SEM (cell line): Measurements from ENCODE around the gene ZMIZ1.

DNA sequence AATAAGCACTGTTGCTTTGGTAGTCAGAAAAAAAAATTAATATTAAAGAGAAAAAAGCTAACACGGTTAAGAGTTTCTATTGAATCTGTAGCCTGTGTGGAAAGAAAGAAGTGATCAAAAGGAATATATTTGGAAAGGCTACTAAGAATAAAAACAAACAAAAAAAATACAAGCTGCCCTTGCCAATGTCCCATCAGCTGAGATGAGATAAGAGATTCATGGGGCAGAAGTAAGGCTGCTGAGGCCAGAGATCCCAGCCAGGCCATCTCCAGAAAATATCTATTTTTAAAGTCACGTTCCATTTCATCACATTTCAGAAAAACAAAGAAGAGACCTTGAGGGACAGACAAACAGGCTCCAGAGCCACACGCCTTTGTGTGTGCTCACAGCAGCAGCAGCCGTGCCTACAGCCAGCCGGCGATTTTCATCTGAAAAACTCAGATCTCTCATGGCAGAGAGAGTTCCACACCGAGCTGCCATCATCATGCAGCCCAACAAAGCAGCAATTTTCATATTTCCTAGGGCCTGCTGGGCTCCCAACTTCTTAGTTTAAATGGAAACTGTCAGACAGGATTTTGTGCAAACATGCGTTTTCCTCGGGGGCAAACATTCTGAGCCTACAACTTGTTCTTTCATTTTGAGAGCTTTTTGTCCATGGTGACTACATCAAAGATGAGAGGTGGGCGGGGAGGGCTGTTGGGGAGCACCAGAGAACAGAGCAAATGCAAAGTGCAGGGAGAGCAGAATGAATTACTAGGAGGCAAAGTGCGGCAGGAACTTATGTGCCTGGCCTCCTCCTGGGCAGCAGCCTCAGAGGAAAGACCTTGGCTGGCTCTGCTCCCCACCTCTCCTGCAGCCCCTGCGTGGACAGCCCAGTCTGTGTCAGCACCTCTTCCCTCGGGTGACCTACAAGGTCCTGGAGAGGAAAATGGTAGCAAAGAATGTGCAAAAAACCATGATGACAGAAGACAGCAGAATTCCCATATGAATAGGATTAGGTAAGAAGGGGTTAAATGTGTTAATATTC is 38.8 kb downstream of the DLG5 start:
- PRO-cap: no peak

- PRO-cap: no peak
Observed at GRCh38 chr10:77910185-77910646, 16.3 kb downstream of the DLG5 start.

GRCh38 chr10:77925183-77925898 is 1.2 kb downstream of the DLG5 start:
- PRO-cap: no peak

DNA sequence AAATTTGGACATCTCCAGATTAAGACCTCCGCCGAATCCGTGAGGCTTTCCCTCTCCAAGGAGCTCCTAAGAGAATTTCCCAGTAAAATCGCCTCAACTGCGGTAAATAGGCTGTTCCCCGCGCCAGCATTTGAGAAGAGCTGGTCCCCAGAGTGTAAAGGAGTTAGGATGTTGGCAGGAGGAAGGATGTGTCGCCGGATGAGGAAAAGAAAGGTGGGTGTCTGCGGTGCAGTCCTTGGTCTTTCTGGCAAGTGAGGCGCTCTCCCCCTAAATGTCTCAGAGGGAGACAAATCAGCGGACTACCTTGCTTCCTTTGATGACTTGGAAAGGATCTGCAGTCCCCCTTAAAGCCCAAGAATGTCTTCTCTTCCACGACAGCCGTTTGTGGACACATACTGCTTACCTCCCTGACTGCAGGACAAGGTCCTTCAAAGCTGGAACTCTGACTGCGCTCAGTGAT is 885 bp upstream of the DLG5 start:
- PRO-cap: no peak

- PRO-cap: no peak
Observed at GRCh38 chr10:78036981-78038107, 3.7 kb downstream of the RPS24 start.

DNA sequence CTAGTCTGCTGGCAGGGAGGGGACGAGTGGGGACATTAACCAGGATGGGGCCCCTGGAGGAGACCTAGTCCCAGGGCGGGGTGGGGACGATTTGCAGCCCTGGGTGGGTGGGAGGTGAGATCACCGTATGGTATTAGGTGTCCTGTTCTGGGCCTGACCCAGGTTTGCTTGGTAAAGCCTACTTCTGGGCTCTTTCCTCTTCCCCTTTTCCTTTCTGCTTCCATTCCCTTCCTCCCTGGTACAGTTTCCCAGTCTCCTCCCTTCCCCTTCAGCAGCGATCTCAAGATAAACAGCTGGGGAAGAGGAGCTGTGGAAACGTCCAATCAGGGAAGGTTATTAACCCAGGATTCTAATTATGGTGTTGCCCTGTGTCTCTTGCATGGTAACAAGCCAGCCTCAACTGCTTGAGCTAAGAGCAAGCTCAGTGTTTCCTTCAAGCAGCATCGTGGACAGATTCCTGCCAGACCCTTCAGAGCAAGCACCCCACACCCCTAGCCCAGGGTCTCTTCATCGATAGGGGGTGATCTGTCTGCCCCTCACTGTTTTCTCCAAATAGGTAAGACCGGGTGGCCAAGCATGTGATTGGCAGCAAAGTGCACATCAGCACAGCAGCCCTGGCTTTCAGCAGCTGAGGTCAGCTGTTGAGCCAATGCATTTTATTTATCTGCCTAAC is 233.4 kb downstream of the RPS24 start:
- PRO-cap: no peak

DNA sequence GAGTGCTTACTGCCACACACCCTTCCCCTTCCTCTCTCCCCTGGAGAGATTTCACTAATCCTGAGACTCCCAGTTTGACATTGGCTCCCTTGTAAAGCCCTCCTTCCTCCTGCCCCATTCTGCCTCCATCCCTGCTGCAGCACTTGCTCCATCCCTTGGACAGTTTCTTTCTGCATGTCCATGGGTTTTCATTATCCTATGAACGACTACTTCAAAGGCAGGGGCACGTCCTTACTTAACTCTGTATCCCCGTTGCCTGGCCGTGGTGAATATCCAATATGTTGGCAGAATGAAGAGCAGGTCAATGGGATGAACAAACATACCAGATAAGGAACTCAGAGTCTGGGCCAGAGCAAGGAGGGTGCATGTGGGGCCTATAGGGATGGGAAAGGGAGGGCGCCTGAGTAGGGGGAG is 255.0 kb upstream of the ZMIZ1 start:
- PRO-cap: no peak

- PRO-cap: no peak
Observed at GRCh38 chr10:78934327-78934841, 134.4 kb upstream of the ZMIZ1 start.

DNA sequence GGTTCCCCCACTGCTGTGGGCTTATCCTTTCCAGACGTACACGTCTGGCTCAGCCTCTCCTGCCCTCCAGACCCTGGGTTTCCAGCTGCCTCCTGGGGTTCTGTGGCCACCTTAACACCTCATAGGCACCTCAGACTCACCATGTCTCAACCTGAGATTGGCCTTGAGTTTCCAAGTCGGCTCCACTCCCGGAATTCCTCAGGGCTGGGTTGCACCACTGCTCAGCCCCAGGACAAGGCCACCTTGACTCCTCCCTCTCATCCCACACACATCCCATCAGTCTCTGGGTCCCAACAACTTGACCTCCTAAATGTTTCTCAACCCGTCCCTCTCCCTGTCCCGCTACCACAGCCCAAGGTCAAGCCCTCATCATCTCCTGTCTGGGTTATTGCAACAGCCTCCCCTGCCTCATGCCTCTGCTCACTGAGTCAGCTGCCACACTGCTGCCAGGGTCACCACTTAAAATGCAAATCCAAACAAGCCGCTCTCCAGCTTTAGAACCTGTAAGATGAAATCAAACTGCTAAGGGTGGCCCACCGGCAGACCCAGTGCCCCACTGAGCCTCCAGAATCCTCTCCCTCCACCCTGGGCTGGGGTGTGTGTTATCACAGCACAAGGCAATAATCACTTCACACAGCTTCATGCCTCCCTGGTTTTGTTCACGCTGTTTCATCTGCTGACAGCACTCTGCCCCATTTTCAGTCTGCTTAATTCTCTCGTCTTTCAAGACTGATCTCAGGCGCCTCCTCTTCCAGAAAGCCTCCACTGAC is 90.9 kb upstream of the ZMIZ1 start:
- PRO-cap: no peak

GRCh38 chr10:79003114-79004077 is 65.4 kb upstream of the ZMIZ1 start:
- PRO-cap: no peak

DNA sequence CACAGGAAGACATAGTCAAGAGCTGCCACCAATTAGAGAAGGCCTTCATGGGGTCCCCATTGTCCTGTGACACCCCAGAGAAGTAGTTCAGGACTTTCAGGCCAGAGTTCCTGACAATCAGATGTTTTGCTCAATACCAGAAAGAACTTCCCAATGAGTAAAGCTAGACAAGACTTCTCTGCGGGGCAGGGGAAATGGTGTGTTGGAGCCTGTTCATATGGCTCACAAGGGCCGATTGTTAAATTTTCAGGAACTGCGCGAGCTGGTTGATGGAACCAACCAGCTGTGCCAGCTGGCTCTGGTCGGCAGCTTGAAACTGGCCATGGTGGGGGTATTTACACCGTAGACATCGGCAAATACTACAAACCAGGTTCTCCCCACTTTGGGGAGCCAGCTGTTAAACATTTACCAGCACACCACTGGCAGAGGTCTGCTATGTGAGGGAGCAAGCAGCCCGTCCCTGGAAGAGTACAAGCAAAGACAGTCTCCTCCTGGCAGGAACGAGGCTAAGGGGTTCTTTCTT is 9.0 kb upstream of the ZMIZ1 start:
- PRO-cap: no peak

DNA sequence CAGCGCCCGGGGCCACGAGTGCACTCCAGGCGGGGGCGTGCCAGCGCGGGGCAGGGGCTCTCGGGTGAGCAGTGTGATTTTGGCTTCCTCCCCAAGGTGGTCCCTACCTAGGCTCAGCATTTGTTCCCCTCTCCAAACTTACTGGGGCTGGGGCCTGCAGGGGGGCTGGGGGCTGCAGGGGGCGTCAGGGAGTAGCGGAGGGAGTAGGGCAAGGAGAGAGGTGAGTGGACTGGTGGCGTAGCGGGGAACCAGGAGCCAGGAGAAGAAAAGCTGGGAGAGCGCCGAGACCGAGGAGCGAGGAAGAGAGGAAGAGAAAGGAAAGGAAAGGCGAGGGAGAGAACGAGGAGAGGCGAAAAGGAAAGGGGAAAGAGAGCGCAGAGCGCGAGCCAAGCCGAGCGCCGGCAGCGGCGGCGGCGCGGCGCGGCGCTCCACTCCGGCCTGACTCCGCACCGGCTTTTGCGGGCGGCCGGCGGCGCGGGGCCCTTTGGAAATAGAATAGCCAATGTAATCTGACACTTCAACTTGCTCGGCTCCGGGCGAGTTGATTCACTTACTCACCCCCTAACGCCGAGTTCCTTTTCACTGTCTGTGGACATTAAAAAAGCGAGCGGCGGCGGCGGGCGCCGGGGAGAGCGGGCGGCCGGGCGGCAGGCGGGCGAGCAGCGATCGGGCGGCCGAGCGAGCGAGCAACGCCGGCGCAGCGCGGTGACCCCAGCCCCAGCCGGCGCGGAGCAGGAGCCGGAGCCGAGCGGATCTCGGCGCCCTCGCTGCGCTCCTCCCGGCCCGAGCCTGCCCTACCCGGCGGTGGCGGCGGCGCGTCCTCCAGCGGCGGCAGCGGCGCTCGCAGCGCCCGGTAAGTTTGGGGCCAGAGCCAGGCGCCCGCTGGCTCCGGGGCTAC is at the start of gene ZMIZ1:
ZMIZ1 (plus strand) TSS at position 549 of the 898 bp plus-strand sequence.
- PRO-cap: unidirectional peak, plus-strand start at position 582 of the sequence

- PRO-cap: unidirectional peak, minus-strand start at chr10:79069529
Observed at GRCh38 chr10:79069316-79069833, 609 bp downstream of the ZMIZ1 start.

DNA sequence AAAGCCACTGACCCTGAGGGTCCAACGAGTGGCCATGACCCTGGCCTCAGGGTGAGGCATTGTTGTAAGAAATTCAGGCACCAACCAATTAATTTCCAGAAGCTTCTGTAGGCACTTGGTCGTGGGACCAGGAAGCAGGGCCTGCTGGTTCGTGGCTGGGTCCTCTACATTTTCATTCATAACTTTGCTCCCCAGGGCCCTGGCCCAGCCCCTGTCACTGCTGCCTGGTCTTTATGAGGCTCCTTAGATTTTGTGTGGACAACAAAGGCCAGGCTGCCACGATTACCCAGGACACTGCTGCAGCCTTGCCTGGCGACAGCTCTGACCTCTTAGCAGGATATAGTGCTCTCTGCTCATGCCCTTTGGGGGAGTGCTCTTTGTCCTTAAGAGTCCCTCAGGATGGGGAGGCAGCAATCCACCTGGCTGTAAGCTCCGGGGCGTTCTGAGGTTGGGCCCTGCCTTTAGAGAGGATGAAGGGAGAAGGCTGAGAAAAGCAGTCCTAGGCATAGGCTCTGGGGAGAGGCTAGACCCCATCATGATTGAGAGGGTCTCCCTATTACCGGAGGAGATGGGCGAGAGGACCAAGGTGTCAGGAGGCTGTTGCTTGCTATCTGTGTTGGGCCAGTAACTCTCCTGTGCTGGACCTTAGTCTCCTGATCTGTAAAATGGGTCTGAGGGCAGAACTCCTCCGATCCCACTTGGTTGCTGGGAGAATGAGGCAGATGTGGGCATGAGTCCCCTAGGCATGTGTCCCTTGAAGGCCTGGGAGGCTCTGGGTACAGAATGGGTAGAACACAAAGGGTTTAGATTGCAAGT is 4.0 kb downstream of the ZMIZ1 start:
- PRO-cap: no peak

GRCh38 chr10:79098706-79099332 is 30.1 kb downstream of the ZMIZ1 start:
- PRO-cap: no peak

DNA sequence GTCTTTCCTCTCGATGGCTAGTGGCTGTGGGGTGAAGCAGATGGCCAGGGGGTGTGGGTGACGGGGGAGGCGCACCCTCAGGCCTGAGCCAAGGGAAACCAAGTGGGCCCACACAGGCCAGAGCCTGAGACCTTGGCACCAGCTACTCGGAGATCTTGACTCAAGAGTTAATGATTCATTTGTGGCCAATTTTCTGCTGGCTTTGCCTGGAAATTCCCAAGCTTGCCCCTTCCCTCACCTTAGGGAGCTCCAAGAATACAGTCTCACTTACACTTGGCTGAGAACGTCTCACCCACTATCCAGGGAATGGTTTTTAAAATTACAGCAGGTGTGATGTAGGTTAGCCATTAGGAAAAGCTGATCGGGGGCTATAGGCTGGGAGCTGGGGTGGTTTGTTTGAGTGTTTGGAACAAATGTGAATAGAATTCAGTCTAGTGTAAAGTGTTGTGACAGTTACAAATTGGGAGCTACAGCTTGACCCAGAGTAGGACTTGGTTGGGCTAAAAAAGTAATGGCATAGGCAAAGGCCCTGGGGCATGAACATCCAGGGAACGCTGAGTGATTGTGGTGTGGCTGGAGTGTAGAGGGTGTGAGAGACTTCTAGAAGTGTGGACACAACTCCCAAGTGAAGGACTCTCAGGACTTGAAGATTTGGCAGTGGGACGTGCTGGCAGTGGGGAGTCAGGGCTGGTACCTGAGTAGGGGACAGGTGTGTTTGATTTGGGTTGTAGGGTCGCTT is 42.9 kb downstream of the ZMIZ1 start:
- PRO-cap: no peak

GRCh38 chr10:79141519-79142745 is 73.2 kb downstream of the ZMIZ1 start:
- PRO-cap: no peak

GRCh38 chr10:79149274-79149539 is 80.4 kb downstream of the ZMIZ1 start:
- PRO-cap: no peak

DNA sequence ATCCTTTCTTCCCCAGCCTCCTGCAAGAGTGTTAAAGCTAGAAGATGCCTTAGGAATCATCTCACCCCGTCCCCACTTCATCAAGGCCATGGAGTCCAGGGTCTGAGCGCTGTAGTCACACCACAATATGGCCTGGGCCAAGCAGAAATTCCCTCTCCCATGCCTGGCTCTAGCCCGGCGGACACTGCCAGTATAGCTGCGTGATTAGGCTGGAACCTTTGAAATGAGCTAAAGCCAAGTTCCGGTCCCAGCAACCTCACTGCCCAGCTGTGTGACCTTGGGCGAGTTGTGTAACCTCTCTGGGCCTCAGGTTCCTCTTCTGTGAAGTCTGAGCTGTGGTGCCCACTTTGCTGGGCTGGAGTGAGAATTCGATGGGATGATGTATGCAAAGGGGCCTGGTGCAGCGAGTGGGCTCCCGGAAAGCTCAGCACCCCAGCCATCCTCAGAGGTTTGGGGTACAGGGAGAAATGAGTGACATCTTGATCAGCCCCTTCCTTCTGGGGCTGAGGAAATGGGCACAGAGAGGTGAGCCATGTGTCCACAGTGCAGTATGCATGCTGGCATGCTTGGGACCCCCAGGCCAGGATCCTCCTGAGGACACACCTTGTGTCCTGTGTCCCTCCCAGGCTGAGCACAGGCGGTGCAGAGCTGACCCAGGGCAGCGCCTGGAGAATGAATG is 118.5 kb downstream of the ZMIZ1 start:
- PRO-cap: no peak

DNA sequence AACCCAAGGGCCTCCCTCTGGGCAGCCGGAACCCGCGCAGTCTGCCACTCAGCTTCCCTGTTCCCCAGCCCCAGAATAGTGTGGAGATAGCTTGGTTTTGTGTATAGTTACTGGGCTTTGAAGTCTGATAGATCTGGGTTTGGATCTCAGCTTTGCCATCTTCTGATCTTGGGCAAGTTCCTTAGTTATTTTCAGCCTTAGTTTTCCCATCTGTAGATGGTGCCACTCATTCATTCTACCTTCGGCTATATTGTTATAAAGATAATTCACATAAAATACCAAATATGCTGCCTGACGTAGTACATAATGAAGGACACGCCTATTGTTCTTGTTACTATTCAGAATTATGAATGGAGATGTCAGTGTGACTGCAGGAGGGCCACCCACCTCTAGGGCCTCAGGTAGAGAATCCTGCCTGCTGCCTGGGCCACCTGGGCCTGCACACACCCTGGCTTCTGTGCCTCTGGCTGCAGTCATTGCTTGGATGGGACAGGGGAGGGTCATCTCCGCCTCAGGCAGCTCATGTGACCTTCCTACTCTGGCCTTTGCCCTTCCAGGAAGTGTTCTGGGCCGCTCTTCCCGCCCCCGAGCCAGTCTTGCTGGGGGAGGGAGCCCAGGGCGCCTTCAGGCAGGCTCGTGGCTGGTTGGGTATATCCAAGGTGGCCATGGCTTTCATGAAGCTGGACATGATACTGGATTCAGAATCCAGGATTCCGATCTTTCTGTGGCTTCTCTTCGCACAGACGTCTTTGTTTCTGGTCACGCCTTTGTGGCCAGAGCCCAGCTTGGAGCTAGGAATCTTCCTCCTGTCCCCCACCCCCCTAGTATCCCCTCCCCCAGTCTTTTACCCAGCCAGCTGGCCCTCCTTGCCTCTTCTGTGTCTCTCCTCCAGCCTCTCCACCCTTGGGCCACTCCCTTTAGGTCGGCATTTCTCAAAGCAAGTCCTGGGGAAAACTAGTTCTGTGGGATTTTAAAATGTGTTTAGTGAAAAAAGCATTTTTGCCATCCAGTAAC is 119.3 kb downstream of the ZMIZ1 start:
- PRO-cap: no peak